ENCODE measurements around the genes CNPY2, IL23A and GLS2.

DNA sequence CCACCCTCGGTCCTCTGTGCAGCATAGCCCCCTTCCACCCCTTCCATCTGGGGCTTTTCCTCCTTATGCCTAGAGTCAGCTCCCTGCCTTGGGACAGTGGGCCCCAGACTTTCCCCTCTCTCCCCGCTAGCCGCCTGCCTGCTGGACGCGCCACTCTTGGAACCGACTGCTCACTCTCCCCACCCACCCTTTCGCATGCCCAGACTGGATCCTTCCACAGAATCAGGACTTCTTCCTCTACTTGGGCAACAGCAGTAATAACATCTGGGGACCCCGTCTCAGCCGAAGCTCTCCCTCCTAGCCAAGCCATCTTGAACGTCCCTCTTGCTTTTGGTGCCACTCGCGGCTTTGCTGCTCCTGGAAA lies 633 bp downstream of the ESYT1 start:
- PRO-cap = no peak

GRCh38 chr12:56169456-56170588 lies 11.7 kb downstream of the MYL6 start:
- PRO-cap = no peak

DNA sequence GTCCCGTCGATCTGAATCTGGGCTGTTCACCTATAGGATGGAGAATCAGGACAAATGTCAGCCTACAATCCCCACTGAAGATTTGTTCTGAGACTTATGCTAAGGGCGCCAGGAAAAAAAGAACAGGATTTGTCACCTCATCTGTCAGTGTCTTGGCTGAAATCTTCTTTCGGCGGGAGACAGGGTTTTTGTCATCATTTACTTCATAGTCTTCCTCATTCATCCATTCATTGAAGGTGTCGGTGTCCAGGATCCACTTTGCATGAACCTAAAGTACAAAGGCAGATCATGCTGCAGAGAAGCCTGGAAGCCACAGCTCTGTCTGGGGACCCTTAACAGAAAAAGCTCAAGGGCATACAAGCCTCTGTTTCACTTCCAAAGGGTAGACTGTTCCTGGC lies 7.7 kb downstream of the SMARCC2 start:
- PRO-cap = no peak

GRCh38 chr12:56216191-56216762 lies 5.4 kb downstream of the RNF41 start:
- PRO-cap = no peak

DNA sequence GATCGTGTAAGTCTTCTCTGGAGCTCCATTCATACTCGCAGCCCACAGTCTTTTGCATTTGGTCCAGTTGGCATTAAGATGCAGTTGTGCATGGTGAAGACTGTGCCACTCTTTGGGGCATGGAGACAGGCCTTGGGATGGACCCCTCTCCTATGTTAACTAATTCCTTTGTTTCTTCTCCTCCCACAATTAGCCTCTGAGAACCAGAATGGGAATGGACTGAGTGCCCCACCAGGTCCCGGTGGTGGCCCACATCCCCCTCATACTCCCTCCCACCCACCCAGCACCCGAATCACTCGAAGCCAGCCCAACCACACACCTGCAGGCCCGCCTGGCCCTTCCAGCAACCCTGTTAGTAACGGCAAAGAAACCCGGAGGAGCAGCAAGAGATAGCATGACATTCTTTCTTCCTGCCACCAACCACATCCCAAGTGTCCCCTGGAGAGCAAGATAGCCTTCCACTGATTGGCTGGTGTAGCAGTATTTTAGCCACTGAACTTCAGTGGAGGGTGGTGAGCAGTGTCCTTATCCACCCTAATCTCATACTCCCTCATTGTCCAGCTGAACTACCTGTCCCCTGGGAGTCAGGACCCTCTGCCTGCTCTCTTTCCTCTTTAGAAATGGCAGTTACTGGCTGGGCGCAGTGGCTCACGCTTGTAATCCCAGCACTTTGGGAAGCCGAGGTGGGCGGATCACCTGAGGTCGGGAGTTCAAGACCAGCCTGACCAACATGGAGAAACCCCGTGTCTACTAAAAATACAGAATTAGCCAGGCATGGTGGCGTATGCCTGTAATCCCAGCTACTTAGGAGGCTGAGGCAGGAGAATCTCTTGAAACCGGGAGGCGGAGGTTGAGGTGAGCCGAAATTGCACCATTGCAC lies 790 bp upstream of the SLC39A5 start:
- PRO-cap = no peak

DNA sequence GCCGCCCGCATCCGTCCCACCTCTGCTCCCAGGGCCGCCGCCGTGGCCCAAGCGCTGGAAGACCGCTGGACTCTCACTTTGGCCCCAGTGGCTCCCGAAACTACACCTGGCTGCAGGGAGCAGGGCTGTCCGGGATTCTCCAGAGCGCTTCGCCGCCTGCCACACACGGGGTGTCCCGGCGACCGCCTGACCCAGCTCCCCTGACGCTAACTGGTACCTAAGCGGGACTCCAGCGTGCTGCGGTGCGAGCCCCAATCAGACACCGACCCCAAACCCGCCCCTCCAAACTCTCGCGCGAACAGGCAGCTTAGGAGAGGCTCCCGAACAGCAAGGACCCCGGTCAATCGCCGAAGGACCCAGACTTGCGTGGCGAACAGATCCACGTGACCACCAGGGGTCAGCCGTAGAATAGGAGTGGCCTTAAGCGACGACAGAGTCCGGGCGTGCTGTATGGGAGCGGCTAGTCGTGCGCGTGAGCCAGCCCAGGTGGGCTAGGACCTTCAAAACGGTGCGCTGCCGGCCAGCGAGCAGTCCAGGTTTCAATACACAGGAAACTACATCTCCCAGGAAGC lies at the start of gene CNPY2:
CNPY2 (minus strand) TSS at position 188 of the 572 bp plus-strand sequence.
- PRO-cap = bidirectional peak, plus-strand start at position 305 of the sequence, minus-strand start at position 212 of the sequence; bidirectional peak, plus-strand start outside the sequence, minus-strand start at position 544 of the sequence

DNA sequence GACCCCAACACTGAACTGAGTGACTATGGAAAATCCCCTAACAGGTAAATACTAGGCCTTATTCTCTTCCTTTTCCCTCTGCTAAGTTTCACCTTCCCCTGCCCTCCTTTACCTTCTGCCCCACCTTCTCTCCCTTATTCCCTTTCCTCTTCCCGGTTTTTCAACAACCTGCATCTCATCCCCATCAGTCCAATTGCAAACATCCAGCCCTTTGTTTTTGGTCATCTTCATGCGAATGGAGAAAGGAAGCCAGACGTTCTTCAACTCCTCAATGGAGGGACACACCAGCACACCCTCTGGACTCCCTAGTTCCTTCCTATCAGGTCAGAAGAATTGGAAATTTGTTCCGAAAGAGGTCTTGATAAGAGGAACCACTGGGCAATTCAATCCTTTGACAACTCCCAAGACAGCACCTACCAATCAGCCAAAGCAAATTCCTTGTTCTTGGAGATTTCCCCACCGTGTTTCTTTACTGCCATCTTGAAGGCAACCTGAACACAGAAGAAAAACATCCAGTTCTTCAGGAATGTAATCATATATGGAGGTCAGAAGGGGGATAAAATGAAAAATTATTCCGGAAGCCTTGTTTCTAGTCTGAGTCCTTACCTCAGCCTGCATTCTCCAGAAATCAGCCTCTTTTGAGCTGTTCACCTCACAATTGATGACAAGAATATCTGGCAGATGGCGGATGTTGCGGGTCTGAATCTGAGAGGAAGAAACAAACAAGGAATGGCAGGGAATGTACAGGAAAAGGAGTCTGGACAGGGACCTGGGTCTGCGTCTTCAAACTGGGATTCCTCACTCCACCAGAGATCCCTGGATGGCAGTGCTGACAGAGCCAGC lies 7.3 kb upstream of the CNPY2 start:
- PRO-cap = no peak

DNA sequence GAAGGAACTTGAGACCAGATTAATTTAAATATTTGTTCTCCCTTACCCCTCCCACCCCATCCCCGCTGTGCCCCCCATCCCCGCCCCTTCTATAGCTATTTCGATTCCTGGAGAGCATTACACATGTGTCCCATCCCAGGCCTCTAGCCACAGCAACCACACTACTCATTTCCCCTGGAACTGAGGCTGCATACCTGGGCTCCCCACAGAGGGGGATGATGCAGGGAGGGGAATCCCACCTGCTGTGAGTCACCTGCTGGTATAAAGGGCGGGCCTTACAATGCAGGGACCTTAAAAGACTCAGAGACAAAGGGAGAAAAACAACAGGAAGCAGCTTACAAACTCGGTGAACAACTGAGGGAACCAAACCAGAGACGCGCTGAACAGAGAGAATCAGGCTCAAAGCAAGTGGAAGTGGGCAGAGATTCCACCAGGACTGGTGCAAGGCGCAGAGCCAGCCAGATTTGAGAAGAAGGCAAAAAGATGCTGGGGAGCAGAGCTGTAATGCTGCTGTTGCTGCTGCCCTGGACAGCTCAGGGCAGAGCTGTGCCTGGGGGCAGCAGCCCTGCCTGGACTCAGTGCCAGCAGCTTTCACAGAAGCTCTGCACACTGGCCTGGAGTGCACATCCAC lies at the start of gene IL23A:
IL23A (plus strand) TSS at position 323 of the 631 bp plus-strand sequence.
- PRO-cap = no peak

- PRO-cap = bidirectional peak, plus-strand start at chr12:56488524, minus-strand start at chr12:56488387
Measured at GRCh38 chr12:56487349-56488460, at the start of gene GLS2. Gene GLS2 (minus strand): TSS chr12:56488161.

GRCh38 chr12:56680228-56681328 lies 7.5 kb downstream of the PTGES3 start:
- PRO-cap = no peak

DNA sequence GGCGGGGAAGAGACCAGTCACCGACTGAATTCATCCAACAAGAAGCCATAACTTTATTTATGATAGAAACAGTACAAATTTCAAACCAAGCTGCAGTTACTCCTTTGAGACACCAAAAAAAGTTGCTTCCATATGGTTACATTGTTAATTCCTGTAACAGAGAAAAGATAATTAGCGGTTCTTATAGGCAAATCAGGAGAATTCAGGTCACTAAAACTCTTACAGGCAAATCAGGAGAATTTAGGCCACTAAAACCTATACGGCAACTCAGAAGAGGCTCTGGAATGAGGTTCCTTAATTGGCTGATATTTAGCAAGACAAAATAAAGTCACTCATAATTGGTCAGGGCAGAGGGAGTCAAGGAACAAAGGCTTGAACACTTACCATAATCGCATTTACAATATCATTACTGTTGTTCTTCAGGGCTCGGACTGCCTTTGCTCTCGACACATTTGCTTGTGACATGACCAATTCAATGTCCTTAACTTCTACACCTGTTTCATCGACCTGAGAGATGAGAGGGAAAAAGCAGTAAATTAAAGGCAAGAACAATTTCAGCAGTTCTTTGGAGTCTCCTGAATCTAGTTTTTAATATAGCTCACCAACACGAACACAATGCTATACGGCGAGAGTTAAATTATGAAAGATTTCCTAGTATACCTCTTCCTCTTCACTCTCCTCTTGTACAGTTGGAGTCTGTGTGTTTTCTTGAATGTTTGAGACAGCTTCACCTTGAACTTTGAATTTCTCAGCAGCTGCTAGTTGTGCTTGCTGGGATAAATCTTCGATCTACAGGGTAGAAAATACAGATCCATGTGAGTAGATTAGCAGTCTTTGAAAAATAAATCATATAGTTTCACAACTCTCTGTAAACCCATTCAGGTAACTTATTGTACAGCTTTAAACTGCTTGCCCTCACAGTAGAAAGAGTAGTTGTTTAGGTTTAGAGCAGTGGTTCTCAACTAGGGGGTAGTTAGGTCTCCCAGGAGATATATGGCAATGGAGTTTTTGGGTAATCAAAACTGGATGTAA lies 12.4 kb downstream of the NACA start:
- PRO-cap = no peak

DNA sequence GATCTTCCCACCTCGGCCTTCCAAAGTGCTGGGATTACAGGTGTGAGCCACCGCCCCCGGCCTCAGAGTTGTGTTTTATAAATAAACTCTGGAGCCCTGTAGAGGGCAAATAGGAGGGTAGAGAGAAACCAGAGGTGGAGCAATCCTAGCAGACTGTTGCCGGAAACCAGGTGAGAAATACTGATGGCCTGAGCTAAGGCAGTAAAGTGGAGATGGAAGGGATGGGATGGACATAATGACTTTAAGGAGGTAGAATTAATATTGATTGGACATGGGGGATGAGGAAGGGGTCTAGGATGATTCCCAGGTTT lies 2.6 kb upstream of the HSD17B6 start:
- PRO-cap = no peak

DNA sequence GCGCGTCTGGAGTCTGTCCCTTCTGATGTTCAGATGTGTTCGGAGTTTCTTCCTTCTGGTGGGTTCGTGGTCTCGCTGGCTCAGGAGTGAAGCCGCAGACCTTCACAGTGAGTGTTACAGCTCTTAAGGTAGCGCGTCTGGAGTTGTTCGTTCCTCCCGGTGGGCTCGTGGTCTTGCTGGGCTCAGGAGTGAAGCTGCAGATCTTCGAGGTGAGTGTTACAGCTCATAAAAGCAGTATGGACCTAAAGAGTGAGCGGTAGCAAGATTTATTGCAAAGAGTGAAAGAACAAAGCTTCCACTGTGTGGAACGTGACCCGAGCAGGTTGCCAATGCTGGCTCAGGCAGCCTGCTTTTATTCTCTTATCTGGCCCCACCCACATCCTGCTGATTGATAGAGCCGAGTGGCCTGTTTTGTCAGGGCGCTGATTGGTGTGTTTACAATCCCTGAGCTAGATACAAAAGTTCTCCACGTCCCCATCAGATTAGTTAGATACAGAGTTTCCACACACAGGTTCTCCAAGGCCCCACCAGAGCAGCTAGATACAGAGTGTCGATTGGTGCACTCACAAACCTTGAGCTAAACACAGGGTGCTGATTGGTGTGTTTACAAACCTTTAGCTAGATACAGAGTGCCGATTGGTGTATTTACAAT lies 31.9 kb downstream of the HSD17B6 start:
- PRO-cap = no peak

DNA sequence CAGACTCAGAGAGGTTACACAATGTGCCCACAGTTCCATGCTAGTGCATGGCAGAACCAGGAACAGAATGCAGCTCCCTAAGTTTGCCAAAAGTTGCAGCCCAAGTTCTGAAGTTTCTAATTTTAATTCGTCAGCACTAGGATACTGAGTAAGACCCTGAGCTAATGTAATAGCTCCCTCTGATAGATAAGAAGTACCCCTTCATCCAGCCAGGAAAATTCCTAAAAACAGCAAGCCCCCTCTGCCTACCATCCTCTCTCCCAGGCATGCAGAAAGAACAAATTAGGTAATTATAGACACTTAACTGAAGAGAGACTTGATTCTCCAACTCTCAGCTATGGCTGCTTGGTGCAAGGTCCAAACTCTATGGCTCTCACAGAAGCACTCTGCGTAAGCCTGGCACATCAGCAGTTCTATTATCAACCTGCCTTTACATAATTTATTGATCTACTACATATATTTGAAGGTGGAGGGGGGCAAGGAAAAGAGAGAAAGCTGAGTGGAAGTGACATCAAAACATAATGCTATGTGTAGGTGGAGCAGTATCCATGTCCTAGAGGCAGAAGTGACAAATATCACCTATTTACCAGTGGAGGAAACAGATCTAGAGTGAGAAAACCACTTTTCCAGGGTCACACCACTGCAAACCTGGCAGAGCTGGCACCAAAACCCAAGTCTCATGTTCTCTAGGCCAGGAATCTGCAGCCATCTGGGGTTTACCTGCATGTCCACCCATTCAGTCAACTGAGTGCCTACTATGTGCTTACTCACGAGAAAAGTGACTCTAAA lies 1.1 kb upstream of the MYO1A start:
- PRO-cap = no peak

GRCh38 chr12:57109968-57111097 lies 829 bp downstream of the STAT6 start:
- PRO-cap = unidirectional peak, plus-strand start at chr12:57110387; unidirectional peak, plus-strand start at chr12:57110621

DNA sequence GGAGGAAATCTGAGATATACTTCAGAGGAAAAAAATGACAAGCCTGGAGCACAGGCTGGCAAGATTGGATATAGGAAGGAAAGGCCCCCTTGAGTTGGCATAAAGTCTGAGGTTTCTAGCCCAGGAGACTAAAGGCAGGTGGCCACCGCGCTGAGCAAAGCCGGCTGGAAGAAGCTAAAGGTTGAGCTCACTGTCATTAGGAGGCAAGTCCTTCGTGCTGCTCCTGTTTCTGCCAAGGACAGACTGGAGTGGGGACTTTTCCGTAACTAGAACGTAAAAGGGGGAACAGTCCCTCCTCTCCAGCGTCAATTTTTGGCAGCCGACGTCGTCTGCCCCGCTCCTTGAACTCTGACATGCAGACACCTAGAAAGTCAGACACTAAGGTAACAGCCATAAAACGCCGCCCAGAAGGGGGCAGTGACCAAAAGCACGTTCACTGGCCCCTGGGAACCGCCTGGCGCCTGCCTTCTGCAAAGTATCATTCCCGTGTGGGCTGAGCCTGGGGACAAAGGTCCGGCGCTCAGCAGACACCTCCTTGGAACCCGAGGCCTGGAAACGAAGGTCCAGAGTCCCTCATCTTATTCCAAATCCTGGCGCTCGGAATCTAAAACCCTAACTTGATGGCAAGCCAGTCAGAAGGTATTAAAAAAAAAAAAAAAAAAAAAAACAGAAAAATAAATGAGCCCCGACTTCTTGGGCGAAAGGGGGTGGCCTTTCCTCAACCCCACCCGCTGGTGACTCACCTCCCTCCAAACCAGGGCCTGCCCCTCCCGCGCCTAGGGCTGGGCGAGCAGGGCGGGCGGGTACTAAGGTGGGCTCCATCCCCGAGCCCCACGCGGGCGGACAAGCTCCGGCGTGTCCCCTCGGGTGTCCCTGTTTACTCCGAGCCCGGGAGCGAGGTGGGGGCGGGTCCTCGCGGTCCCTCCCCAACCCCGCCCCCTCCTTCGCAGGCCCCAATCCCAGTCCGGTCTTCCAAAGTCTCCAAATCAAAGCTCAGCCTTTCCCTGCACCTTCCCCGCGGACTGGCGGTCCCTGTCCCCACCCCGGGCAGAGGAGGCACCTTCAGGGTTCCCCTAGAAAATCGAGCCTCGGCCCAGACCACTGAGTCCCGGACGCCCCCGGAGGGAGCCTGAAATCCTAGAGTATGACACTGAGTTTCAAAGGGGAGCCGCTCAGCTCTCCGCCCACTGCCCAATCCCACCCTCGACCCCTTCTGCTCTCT lies 901 bp upstream of the LRP1 start:
- PRO-cap = bidirectional peak, plus-strand start at position 481 of the sequence, minus-strand start at position 216 of the sequence; bidirectional peak, plus-strand start at position 1,101 of the sequence, minus-strand start at position 879 of the sequence

GRCh38 chr12:57149206-57149924 lies 21.1 kb downstream of the LRP1 start:
- PRO-cap = bidirectional peak, plus-strand start at chr12:57149526, minus-strand start at chr12:57149321

DNA sequence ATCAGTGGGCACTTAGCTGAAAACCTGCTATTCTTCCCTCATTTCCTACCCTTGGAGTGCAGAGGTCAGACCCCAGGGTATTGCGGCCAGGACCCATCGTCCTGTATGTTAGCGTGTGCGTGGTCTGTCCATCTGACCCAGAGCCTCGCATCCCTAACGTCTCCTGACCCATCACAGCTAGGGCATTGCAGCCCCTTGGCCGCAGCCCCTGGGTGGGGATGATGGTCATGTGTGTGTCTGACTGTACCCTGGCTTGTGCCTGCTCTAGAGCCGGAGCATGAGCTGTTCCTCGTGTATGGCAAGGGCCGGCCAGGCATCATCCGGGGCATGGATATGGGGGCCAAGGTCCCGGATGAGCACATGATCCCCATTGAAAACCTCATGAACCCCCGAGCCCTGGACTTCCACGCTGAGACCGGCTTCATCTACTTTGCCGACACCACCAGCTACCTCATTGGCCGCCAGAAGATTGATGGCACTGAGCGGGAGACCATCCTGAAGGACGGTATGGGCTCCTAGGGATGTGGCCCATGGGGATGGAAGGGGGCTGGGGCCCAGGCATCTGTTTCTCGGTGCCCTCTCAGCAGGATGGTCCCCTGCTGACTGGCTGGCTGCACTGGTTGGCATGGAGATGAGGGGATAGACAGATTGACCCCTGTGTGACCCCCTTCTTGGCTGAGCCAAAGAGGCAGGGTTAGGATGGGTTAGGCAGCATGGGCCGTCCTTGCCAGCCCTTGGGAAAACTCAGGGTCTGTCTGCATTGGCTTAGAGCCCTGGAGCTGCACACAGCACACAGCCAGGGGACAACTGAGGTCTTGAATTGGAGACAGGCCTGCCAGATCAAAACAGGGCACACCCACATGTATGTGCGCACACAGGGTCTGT lies 30.1 kb downstream of the LRP1 start:
- PRO-cap = no peak

- PRO-cap = no peak
Measured at GRCh38 chr12:57197961-57199057, 18.3 kb upstream of the NXPH4 start.

- PRO-cap = no peak
Measured at GRCh38 chr12:57207514-57207713, 9.2 kb upstream of the NXPH4 start.

Measured in left ventricle myocardium (tissue), 1 donor.